Left common carotid artery plus branches (tissue), 1 donor: ENCODE measurements around a stretch of chr12.

DNA sequence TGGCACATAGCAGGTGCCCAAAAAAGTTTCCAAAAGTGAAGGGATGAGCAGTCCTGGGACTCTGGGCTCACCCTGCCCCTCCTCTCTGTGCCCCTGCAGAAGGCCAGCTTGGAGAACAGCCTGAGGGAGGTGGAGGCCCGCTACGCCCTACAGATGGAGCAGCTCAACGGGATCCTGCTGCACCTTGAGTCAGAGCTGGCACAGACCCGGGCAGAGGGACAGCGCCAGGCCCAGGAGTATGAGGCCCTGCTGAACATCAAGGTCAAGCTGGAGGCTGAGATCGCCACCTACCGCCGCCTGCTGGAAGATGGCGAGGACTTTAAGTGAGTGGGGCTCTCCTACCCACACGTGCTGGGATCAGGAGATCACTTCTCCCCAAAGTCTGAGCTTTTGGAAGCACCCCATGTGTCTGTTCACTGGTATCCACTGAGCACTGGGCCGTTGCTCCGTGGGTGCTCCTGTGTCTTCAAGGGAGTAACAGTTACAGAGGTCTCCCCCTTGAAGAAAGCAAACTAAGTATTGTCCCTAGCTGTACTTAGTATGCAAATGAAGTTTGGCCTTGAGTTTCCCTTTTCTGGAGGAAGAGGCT is 3.2 kb downstream of the KRT18 start:
- PRO-cap = no peak

DNA sequence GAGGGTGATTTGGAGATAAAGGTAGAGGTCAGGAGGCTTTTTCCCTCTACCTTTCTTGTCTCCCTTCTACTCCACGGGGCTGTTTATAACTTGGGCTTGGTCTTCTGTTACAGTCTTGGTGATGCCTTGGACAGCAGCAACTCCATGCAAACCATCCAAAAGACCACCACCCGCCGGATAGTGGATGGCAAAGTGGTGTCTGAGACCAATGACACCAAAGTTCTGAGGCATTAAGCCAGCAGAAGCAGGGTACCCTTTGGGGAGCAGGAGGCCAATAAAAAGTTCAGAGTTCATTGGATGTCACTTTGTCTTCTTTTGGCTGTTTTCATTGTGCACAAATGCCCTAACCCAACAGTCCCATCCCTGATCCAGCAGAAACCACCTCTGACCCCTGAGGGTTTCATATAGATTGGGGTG is 3.7 kb downstream of the KRT18 start:
- PRO-cap = no peak

DNA sequence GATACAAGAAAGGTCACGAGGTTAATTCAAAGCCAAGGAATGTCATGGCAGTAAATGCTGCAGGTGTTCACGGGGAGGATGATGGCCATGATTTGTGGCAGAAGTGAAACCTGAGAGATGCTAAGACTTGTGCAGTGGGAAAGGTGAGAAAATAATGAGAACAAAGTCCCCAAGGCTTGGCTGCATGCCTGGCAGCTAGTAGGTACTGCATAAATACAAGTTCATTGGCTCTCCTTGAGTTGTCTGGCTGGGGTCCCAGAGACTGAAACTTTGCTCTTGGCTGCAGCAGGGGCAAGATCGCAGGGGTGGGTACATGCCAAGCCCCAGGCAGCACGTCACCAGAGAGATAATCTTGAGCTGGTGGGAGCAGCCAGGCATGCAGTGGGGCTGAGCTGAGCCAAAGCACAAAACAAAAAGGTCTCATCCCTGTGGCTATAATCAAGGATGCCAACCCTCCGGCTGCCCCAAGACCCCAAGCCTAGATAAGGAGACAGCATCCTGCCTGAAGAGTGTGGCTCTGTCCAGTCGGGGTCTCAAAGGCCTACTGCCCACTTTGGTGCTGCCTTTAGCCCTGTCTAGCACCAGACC is 21.3 kb downstream of the KRT18 start:
- PRO-cap = no peak

DNA sequence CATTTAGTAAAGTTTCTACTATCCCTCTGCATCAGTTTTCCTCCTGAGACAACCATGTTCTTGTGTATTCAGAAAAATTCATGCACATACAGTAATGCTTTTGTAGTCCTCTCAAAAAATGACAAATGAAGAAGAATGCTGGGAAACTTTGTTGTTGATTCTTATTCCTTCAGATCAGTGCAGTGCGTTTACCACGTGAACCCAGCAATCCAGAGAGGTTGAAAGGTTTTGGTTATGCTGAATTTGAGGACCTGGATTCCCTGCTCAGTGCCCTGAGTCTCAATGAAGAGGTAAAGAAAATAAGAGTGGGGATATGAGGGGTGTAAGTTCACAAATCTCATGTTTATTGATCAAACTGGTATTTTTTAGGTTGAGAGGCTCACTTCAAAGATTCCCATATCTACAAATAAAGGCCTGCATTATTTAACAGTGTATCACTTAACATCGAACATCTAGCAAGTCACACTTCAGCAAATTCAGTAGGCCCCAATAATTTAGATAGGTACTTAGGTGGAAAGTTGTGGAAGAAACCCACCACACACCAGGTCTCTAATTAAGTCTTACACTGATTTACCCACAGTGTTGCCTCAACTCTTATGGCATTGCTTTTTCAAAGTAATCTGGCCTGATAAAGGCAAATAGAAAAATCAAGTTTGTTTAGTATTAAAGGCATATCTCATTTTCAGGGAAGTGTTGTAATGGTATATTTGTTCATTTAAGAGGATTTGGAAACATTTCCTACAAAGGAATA is 13.7 kb downstream of the EIF4B start:
- PRO-cap = no peak

- PRO-cap = no peak
Observed at GRCh38 chr12:53033638-53034198, 16.1 kb upstream of the TNS2 start.

DNA sequence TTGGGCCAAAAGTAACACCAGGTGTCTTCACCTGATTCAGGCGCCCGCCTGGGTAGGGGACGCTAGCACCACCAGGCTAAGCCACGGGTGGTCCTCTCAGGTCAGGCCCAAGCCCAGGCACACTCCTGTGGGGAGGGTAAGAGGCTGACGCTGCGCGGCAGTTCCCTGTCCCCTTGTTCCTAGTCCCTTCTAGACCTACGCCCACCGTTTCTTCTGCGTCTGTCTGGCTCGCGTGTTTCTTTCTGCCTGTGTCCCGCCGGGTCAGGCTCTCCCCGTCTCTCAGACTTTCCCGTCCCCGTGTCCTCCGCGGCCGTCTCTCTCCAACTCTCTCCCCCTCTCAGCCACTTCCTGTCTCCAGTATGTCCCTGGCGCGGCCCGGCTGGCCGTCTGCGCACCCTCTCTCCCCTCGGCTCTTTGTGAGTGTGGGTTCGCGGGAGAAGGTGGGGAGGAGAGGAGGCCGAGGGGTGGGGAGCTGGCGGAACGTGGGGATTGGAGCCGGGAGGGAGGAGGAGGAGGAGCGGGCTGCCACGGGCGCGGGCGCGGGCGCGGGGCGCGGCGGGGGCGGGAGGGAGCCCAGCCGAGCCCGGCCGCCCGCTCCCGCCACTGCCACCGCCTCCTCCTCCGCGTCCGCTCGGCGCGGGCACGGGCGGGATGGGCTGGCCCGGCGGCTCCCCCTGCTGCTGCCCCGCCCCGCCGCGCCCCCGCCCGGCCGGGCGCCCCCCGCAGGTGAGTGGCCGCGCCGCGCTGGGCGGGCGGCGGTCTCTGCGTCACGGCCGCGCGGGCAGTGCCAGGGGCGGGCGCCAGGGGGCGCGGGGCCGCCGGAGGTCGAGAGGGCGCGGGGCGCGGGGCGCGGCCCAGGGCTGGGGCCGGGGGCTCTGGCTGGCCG is 3.0 kb upstream of the TNS2 start:
- PRO-cap = bidirectional peak, plus-strand start at position 857 of the sequence, minus-strand start at position 416 of the sequence

DNA sequence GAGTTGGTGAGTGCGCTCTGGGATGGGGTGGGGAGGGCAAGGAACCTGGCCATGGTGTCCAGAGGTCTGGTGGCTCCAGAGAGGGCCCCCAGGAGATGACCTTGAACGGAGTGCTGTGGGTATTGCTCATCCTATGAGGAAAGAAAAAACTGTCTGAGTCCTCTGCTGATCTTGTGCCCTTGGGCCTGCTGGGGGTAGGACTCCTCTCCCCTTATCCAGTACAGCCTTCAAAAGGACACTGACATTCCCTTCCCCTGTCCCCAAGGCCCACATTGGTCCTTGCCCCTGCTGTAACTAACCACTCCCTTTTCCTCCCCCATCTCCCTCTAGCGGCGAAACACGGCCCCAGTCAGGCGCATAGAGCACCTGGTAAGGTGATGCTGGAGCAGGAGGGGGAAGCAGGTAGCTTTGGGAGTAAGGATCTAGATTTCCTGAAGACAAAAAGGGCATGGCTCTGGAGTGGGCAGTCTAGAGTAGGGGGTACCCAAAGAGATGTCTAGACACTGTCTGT is 3.6 kb downstream of the TNS2 start:
- PRO-cap = no peak

DNA sequence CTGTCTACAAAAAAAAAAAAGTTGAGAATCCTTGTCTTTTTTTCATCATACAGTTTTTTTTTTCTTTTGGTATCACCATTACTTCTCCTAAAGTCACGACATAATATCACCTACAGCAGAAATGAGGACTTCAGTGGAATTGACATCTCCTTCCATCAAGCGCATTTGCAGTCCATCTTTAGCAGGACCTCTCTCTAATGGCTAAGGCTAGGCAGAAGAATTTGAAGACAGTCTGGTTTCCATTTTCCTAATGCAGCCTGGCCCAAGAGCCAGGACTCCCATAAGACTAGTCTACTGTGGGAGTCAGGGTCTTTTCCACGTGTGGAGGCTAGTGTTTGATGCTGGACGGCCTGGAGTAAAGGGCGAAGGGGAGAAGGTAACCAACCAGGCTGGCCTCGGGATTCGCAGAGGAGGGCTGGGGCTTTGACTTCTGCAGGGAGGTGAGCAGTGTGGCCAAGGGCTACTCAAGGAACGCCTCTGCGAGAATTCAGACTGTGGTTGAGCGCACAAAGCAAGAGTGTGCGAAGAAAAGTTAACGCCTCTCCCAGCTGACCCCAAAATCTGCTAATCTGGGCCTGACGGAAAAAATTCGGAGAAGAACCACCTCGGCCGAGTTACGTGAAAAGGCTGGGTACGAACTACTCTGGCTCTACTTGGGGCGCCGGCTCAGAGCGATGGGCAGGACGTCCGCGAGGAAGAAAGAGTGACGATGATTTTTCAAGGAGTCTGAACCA is 692 bp upstream of the ZNF740 start:
- PRO-cap = bidirectional peak, plus-strand start outside the sequence, minus-strand start at position 705 of the sequence

DNA sequence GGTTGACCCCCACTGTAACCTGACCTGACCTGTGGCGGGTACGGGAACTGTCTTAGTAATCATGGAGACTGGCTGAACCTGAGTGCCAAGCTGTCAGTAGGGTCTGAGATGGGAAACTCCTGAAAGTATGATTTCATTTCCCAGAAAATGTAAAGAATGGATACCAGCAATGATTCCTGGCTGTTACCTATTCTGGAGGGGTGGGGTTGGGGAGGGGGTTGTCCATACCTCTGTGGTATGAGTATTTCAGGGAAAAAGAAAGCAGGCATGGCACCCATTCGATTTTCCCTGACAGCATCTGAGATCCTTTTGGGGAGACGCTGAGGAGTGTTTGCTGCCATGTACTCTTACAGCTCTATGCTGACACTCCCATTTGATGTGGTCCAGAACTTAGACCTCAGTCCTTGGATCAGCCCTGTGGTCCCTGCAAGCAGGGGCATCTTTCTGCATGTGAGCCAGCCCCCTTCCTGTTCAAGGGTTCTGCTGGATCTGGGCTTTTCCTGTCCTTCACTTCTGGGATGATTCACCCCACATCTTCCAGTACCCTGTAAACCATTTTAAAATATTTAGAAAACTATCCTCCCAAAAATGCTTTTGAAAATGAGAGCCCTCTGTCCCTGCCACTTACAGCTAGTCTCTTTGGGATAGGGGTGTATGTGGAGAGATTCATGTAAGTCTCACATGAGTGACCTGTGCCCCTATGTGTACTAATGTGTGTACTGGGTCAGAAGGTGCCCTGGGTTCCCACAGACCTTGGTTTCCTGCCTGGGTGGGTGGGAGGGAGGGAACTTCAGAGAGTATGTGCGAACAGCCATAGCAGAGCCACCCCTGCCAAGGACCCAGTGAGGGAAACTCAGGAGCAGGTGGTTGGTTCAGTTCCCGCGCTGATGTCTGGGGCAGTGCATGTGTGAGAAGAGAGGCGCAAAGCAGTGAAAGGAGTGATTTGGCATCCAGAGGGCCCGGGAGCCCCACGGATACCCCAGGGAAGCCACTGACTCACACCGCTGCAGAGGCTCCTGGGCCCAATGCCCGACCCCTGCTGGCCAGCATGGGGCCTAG is 8.9 kb upstream of the CSAD start:
- PRO-cap = no peak

DNA sequence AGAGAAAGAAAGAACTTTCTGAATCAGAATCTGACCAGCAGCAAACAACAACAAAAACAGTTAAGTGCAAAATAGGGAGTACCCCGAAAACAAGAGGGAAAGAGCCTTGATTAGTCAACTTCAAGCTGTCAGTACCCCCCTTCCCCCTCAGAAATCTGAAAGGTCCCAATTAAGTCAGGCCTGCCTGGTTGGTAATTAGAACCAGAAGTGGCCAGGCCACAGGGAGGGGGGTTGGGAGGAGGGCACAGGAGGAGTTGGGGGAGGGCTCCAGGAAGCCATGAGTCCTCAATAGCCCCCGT is 9.7 kb downstream of the RARG start:
- PRO-cap = no peak

DNA sequence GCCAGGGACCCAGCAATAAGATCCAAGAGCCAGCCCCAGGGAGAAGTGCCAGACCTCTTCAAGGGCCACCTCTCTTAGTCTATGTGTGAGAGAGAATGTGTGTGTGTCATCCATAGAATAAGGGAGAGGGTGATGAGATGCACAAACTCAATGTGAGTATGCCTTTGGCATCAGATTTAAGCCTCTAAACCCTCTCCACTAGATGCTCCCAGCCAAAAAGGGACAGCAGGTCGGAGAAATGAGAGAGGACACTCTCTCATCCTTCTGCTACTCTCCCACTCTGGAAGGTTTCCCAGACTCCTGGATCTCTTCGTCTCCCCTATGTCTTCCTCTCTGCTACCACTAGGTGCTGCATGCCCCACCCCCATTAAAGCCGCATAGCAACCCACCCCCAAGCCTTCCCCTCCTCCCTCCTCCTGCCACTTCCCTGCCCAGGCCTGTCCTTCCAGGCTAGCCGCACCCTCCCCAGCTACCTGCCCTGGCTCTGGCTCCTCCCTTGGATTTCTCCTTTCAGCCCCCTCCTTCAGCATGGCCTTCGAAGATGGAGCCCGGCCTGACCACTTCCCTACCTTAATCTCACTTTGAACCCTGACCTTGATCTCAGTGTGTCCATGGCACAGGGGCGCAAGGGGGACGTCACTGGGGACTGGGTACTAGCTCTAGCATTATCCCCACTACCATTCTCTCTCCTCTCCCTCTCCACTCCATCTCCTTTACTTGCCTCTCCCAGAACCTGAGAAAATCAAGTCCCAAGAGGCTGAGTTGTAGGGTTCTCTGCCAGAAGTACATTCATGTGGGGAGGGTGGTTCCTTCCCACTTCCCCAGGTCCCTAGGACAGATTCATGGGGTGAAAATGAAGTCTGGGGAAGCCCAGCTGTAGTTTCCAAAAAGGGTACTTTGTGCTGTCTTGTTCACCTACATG is 7.4 kb downstream of the RARG start:
- PRO-cap = no peak

DNA sequence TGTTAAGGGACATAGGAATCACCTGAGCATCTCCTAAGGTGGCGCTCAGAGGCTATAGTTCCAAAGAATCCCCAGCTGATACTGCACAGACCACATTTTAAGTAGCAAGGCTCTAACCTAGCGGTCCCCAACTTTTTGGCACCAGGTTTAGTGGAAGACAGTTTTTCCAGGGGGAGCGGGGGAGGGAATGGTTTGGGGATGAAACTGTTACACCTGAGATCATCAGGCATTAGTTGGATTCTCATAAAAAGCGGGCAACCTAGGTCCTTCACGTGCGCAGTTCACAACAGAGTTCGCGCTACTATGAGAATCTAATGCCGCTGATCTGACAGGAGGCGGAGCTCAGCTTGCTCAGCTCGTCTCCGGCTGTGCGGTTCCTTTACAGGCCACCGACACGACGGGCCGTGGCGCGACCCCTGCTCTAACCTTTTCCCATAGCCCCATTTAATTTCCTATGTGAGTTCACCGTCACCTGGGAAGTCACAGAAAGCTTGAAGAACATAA is 2.6 kb upstream of the AAAS start:
- PRO-cap = no peak

GRCh38 chr12:53380944-53381340 is 966 bp downstream of the SP1 start:
- PRO-cap = no peak

DNA sequence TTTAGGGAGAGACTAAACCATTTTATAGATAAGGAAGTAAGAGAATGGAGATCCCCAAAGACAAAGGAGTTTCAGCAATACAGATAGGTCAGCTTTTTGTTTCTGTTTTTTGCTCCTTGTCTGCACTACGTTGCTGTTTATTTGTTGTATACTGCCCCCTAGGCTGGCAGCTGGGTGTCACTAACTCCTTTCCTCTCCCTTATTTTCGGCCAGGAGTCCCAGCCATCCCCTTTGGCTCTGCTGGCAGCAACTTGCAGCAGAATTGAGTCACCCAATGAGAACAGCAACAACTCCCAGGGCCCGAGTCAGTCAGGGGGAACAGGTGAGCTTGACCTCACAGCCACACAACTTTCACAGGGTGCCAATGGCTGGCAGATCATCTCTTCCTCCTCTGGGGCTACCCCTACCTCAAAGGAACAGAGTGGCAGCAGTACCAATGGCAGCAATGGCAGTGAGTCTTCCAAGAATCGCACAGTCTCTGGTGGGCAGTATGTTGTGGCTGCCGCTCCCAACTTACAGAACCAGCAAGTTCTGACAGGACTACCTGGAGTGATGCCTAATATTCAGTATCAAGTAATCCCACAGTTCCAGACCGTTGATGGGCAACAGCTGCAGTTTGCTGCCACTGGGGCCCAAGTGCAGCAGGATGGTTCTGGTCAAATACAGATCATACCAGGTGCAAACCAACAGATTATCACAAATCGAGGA is 2.1 kb downstream of the SP1 start:
- PRO-cap = no peak

DNA sequence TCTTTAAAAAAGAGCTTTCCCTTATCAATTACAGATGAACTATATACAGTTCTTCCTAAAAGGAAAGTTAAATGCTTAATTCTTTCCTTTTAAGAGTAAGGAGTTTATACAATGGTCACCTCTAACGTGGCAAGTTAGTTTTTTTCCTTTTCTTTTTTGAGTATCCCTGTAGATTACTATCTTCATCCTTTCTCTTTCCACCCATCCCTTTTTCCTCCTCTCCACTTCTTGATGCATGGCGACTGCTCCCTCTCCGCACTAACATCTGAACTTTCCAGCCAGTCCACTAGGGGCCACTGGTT is 383 bp upstream of the PCBP2 start:
- PRO-cap = no peak

DNA sequence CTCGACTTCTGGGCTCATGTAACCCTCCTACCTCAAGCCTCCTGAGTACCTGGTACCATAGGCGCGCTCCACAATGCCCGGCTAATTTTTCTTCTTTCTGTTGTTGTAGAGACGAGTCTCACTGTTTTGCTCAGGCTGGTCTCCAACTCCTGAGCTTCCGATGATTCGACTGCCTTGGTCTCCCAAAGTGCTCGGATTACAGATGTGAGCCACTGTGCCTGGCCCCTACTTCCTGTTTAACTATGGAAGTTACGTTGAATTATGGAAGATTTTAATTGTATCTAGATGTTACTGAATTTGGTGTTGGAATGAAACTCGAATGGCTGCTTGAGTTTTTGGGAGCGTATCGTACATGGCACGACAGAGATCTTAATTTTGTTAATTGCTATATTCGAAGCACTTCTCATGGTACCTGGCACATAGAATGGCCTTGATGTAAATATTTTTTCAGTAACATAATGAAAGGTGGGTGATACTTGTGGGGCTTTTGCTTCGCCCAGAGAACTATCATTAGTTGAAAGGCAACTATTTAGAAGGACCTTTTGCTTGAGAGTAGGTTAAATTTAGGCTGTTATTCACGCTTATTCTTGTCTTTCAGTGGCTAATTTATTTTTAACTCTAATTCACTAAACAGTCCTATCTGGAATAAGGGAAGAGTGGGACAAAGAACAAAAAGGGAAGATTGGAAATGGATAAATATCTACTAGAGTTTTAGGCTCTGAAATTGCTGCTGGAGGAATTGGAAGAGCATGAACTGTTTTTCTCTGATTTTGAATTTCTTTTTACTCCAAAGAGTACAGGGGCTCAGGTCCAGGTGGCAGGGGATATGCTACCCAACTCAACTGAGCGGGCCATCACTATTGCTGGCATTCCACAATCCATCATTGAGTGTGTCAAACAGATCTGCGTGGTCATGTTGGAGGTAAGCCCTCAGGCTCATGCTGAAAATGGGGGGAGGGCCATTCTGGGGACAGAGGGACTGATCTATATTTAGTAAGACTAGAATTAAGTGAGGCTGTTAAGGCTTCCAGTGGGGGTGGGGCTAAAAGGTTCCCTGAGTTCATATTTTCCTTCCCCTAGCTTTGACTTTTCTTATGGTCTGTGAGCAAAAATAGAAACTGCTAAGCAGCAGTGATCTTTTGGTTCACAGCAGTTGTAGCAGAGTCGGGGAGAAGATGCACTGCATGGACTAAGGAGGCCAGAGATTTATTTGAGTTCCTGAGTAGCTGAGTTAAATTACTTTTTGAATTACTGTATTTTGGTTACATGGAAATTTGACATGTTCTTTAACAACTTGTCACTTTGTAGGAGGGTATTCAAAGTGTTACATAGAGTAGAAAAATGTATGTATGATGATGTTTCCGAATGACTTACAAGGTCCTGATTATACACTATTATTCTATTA is 8.8 kb downstream of the PCBP2 start:
- PRO-cap = no peak

DNA sequence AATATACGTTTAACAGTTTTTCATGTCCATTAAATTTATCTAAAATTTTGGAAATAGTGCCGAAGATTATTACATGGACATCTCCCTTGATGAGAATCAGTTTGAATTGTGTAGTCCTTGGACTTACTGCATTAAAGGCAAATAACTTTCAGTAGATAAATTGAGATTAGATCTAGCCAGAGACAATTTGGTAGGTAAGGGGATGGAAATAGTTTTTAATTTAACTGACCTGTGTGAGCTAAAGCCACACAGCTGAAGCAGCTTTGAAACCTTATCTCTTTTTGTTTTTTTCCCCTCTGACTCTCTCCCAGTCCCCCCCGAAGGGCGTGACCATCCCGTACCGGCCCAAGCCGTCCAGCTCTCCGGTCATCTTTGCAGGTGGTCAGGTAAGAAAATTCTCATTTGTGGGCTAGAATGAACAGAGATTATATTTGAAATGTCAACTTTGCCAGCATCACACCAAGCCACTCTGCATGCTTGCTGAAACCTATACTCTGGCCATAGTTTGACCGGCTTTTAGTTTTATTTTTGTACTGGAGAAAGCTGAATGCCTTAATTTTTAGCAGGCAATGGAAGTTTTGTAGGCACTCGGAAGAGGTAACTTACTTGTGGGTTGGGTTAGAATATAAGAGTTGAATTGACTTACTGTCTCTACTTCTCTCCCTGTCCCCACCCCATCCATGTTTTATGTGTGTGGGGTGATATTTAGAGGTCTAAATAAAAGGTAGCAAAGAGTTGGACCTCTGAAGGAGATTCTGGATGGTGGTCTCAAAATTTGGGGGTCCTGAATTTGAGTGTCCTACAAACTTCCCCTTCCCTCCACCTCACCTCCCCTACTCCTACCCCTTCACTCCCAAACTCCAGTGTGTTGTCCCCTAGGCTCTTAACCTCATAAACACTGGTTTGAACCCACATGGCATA is 10.5 kb downstream of the PCBP2 start:
- PRO-cap = no peak

DNA sequence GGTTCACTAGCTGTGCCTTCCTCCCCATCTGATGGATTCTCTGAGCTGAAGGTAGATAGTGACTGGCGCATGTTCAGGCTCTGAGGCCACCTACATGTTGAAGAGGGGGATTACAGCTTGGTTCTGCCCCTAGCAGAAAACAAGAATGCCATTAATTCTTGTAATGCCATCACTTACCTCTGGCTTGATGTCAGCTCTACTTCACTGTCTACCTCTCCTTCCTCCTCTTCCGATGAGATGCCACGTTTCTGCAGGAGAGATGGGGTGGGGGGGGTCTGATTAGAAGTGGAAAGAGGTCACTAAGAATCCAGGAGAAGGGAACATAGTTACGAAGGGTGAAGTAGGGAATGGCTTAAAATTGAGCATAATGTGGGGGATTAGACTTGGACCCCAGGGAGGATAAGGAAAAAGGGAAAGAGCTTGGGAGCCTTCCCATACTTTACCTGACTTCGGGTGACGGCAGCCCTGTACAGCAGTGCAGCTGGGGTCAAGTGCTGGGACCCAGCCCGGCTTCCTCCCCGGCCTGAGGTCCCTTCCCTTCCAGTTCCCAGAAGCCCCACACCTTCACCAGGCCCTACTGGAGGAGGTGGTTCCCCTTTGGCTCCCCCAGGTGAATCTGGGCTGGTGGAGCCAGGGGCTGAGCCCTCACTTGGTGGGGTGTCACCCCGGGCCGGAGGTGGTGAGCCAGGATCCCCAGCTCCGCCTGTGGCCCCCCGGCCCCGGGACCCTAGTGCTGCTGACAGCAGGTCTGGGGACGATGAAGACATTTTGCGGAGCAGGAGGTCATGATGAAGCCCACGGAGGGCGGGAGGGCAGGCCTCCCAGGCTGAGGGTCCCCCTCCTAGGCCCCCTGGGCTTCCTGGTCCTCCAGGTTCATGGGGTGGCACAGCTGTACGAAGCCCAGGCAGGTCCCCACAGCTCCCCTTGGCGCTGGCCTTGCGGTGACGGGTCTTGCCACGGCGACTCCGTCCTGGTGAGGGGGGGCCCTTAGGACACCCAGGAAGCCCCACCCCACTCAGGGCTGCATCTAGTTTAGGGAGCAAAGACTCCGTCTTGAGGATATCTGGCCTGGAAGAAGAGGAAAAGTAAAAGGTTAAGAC is 16.8 kb downstream of the MAP3K12 start:
- PRO-cap = no peak

DNA sequence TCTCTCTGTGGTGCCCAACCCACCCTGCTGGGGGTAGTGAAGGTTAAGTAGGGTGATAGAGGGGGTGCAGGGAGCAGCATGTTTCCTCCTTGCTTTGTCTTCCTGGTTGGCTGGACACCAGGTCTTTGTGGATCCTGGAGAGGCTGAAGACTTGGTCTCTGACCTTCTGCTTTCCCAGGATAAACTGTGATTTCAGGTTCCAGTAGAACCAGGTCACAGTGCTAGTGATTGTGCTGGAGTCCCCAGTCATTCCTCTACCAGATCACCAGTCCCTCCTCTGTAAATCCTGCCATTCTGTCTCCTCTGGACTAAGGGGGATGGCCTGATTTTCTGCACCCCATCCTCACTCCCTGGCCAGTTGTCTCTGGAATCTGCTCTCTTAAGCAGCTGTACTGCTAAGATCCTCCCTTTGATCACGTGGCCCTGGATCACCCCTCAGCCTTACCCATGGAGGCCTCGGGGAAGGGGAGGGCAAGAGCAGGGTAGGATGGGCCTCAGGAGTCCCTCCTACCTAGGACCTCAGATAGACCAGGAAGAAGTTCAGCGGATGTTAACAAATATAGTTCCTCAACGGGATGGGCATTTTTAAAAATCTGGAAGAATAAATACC is 3.1 kb downstream of the MAP3K12 start:
- PRO-cap = no peak

DNA sequence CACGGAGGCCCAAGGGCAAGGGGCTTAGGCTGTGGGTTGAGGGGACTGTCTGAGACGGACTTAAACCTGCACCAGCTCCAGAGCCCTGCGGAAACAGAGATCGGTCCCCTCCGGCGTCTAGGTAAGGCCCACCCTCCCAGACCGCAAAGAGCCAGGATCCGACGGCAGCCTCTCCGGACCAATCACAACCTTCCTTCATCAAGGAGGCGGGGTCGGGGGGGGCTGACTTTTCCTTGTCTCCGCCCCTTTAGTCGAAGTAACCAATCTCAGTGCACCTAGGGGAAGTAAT is 560 bp upstream of the TARBP2 start:
- PRO-cap = unidirectional peak, minus-strand start at position 95 of the sequence